SEM (cell line): ENCODE results near the genes NSF, WNT9B, MYL4 and COPZ2.

- PRO-cap, result no peak
Measured at GRCh38 chr17:46130500-46131072, 62.6 kb downstream of the KANSL1 start.

DNA sequence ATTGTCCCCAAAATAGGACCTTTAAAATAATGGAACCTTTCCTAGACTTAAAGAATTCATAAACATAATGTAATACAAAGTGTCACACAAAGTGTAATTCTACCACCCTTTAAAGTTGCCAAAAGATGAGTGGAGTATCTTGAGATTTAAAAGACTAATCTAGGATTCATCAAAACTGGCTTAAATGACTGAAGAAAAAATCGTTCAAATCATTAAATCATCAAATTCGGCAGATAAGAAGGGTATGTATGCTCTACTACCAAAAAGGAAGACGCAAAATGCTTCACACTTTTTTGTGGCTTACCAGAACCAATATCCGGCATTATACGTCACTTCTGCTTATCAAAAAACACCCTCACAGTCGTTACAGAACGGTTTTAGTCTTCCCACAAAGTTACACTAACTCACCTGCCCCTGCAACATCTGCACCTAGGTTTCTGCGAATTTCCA lies 1.3 kb upstream of the KANSL1 start:
- PRO-cap, result bidirectional peak, plus-strand start at position 367 of the sequence, minus-strand start at position 279 of the sequence

DNA sequence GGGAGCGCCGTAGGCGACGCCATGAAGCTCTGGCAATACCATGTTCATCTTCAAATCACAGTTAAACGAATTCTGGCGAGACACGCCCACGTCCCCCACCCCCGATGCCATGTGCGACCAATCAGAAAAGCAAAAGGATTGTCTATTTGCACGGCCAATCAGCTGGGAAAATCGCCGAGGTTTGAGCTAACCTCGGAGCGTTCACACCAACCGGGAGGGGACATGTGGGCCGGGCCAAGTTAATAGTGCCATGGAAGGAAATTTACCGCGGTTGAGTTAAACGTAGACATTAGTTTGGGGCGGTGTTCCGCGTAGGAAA lies 285 bp upstream of the ARL17A start:
- PRO-cap, result no peak

DNA sequence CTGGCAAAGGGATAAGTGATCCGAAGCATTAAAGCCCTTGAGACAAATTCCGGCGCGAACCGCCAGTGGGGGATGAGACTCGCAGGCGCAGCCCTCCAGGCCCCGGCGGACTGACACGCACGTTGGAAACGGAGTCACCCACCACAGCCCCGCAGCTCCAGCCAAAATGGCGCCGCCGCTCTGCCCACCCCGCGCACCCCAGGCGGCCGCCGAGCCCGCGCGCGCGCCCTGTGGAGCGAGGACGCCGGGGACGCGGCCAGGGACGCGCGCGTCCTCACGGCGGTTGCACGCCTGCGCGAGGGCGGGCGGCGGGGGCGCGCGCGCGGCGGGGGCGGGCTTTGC lies at the start of gene NSF:
NSF (plus strand) TSS at position 279 of the 342 bp plus-strand sequence.
- PRO-cap, result no peak

DNA sequence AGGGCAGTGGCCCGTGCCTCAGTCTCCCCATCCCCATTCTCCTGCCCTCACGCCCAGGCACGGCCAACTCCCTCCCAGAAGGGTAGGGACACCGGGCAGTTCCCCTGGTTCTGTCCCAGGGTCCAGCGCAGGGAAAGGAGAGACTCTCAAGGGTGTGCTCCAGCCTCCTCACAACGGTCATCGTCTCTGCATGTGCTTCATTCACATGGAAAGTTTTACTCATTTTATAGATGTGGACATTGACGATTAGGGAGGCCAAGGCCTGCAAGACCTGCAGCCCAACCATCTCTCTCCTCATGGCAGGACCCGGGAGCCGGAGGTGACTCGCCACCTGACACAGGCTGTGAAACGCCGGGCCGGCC lies 47.9 kb downstream of the WNT3 start:
- PRO-cap, result no peak

GRCh38 chr17:46851016-46851734 lies at the start of gene WNT9B:
Gene WNT9B, plus strand, starts transcription at chr17:46851583.
- PRO-cap, result no peak

DNA sequence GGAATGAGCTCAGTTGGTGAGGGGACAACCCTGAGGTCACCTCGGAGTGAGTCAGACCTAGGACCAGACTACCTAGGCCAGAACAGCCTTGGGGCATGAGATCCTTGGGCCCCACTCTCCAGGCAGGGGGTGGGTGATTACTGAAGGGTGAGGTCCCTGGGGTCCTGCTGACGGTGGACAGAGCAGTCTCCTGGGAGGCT lies 15.9 kb downstream of the WNT9B start:
- PRO-cap, result no peak

DNA sequence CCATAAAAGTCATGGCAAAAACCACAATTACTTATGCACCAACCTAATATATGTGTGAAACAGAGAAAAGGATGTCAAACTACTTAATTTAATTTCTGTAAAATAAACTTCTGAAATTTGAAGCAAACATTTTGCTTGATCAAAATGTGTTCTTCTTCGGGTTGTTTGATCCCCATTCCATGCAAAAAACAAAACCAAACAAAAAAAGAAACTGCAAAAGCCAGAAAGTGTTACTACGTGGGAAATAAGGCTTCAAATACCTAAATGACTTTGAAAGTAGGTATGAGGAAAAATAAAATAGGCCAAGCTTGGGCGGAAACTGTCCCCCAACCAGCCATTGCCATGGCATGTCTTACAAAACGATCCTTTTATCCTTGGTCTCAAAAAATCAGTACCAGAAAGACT lies 70.6 kb downstream of the CDC27 start:
- PRO-cap, result no peak

- PRO-cap, result no peak
Measured at GRCh38 chr17:47120263-47121055, 68.6 kb downstream of the CDC27 start.

DNA sequence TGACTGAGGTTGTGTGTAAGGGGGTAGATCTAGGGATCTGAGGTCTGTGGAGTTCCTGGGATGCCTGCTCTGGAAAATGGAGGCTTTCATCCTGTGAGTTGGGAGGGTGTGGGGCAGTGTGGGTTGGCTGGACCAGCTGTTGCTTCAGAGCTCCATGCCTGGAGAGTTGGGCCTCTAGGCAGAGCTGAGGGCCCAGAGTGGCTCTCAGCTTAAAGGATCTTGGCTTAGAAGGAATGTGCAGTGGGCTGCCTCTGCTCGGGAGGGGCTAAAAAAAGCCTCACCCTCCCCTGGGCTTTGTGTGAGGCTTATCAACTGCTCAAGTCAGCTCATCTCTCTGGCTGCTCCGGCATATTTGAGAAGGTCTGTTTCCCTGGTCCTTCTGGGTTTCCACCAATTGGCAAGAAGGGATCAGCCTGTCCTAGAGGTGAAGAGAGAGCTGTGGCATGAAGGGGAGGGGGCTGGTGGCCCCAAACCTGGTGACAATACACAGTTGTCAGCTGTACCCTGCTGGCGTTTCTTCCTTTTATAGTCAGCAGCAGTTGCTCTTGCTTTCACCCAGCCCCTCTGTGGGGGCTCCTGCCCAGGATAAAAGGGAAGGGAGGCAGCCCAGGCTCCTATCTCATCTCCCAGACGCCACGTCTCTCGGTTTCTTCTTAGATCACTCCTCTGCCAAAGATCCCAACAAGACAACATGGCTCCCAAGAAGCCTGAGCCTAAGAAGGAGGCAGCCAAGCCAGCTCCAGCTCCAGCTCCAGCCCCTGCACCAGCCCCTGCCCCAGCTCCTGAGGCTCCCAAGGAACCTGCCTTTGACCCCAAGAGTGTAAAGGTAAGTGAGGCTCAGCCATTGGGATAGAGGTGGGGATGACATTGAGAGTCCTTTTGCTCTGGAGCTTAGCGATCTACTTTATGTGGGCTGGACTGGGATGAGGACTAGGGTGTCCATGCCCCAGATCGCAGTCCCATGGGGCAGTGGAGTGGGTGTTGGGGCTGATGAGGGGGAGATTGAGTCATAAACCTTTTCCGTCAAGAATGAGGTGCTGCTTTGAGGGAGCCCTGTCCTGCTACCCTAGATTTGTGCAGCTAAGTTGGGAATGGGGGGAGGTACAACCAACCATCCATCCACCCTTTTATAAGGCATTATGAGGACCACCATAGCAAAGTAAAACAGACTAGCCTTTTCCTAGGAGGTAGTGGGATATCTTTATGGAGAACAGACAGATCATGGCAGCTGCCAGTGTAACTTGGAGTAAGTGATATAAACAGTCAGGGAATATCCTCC lies at the start of gene MYL4:
MYL4 (plus strand) TSS at position 617 of the 1,279 bp plus-strand sequence.
- PRO-cap, result no peak

DNA sequence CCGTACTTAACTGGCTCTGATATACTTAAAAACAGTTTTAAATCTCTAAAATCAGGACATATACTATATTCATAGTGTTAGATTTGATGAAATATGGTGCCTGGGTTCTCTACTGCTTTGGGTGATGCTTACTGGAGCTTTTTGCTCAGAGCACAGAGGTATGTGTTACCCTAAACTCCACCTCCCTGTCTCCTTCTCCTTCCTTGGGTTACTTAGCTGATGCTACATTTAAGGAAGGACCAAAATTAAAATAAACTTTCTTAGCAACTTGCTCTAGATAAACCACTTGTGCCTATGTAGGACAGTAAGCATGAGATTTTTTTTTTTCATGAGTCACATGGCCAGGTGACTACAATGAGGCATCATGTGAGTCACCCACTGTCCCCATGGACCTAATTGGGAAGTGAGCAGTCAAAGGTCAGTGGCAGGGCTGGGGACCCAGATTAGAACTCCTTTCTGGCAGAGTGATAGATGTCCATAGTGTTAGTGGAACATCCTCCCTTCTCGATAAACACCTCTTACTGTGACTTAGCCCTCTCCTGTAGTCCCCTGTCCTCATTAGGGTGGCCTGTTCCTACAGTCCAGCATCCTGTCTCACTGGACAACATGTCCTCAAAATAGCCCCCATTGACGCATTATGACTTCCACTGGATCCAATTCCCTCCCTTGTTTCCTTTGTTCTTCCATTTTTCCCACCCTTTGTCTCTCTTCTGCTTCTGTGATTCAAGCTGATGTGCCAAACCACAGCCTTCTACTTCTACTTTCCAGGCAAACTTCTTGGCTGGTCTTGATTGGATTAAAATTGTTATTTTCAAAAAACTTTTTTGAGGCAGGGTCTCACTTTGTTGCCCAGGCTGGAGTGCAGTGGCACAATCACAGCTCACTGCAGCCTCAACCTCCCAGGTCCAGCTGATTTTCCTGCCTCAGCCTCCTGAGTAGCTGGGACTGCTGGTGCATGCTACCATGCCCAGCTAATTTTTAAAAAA lies 12.4 kb downstream of the ITGB3 start:
- PRO-cap, result no peak

- PRO-cap, result no peak
Measured at GRCh38 chr17:47648626-47649035, 1.1 kb upstream of the KPNB1 start.

GRCh38 chr17:47672669-47673115 lies 21.3 kb upstream of the TBKBP1 start:
- PRO-cap, result no peak

GRCh38 chr17:47734659-47735489 lies 1.8 kb downstream of the TBX21 start:
- PRO-cap, result no peak

DNA sequence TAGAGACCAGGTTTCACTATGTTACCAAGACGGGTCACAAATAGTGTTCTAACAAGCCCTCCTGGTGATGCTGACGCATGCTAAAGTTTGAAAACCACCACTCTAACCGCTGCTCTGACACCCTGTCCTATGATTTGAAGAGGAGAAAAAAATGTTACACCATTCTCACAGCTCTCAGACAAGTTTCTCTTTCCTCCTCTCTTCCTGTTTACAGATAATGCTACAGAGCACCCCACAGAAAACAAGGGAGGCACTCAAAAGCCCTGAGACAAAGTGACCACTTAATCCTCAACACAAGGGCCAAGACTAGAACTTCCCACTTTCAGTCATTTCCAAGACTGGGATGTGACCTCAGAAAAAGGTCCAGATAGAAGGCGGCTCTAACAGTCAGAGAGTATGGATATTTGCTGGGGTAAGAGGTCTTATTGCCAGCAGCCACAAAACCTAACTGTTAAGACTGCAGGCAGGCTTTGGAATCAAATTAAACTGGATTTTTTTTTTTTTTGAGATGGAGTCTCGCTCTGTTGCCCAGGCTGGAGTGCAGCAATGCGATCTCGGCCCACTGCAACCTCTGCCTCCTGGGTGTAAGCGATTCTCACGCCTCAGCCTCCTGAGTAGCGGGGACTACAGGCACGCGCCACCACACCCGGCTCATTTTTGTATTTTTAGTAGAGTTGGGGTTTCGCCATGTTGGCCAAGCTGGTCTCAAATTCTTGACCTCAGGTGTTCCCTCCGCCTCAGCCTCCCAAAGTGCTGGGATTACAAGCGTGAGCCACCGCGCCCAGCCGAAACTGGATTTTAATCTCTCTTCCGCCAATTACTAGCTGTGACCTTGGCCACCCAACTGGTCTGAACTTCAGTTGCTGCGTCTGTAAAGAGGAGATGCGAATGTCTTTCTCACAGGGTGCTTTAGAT lies 1.1 kb downstream of the MRPL10 start:
- PRO-cap, result no peak

DNA sequence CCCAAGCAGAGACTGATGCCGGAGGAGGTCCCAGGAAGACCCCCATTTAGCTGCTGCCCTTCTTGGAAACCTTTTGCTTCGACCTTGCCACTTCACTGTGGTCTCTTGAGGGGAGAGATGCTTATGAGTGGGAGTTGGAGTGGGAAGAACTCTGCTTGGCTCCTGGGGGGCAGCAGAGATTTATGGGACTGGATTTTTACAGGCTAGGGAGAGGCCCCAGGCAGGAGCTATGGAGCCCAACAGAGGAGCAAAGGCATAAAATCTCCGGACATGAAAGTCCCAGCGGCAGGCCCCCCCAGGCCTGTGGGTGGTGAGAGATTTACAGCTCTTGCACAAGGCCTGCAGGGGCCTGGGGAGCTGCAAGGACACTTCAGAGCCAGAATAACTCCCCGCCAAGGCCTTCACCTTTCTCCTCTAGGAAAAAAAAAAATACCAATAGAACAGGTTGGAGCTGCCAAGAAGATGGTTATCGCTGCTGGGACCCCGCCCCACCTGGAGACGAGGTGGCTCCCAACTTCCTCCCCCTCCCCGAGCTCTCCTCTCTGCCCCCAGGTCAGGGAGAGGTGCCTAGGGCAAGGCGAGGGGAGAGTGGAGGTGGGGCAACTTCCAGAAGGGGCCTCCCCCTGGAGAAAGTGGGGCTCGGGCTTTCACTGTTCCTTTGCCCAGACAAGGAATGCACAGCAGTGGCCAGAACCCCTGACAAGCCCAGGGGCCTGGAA lies 11.9 kb upstream of the SP2 start:
- PRO-cap, result no peak

- PRO-cap, result unidirectional peak, plus-strand start at chr17:48023593
Measured at GRCh38 chr17:48023188-48023667, 14.4 kb downstream of the COPZ2 start.

- PRO-cap, result no peak
Measured at GRCh38 chr17:48037077-48038000, at the start of gene COPZ2. Gene COPZ2, minus strand, starts transcription at chr17:48037797.

GRCh38 chr17:48059260-48059977 lies 11.3 kb downstream of the NFE2L1 start:
- PRO-cap, result no peak

DNA sequence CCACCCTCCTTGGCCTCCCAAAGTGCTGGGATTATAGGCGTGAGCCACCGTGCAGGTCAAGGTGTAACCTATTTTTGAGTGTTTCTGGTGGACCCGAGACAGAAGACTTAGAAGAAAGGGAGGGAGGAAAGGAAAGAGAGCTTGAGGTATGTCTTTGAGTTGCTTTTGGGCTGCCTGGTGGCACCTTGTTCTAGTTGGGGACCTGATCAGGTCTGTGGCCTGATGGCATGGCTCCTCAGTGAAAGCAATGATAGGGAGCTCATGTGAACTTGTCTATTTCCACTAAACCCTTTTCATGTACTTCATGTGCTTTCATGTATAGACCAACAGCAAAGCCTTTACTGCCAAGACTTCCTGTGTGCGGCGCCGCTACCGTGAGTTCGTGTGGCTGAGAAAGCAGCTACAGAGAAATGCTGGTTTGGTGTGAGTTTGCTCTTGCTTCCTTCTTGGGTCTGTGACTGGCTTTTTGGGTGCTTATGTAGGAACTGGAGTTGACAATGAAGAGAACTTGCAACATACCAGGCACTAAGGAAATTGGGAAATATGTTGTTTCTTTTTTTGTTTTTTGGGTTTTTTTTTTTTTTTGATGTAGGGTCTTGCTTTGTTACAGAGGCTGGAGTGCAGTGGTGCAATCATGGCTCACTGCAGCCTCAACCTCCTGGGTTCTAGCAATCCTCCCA lies 5.6 kb downstream of the SNX11 start:
- PRO-cap, result unidirectional peak, minus-strand start at position 448 of the sequence